BJ (cell line): ENCODE measurements around the genes C9orf72, TMEM215, DNAJA1 and ANKRD18B.

DNA sequence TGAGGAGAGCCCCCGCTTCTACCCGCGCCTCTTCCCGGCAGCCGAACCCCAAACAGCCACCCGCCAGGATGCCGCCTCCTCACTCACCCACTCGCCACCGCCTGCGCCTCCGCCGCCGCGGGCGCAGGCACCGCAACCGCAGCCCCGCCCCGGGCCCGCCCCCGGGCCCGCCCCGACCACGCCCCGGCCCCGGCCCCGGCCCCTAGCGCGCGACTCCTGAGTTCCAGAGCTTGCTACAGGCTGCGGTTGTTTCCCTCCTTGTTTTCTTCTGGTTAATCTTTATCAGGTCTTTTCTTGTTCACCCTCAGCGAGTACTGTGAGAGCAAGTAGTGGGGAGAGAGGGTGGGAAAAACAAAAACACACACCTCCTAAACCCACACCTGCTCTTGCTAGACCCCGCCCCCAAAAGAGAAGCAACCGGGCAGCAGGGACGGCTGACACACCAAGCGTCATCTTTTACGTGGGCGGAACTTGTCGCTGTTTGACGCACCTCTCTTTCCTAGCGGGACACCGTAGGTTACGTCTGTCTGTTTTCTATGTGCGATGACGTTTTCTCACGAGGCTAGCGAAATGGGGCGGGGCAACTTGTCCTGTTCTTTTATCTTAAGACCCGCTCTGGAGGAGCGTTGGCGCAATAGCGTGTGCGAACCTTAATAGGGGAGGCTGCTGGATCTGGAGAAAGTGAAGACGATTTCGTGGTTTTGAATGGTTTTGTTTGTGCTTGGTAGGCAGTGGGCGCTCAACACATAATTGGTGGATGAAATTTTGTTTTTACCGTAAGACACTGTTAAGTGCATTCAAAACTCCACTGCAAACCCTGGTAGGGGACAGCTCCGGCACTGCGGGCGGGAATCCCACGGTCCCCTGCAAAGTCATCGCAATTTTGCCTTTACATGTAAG is at the start of gene C9orf72:
Gene C9orf72 (minus strand): TSS at position 138 of the 900 bp plus-strand sequence.
- CAGE, long polyA plus RNA = start-site peak on the minus strand centred at position 107 of the sequence, 22 bp wide, 38 and 22 reads in 2 replicates
- RRBS = no CpG with 5 or more reads among the region's 62 CpGs

GRCh38 chr9:27844722-27845083 is 271.4 kb upstream of the C9orf72 start:
- CAGE, long polyA plus RNA = no peak
- RRBS = no CpG with 5 or more reads among the region's 1 CpG

GRCh38 chr9:31756451-31756937 is 627.9 kb upstream of the ACO1 start:
- CAGE, long polyA plus RNA = no peak
- RRBS = no CpG with 5 or more reads among the region's 2 CpGs

DNA sequence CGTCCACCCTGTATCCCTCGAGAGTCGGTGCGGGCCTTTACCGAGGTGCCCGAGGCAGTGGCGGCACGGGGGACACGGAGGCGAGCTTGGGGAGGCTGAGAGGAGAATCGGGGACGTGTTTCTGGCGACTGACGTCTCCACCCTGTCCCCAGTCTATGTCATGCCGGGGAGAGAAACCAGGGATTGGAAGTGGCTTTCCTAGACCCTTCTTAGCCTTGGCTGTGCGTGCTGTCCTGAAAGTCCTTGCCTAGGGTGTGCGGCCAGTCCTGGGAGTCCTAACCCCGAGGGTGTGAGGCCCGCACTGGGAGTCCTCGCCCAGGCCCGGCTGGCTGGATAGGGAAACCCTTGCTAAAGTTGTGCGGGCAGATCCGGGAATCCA is 326 bp downstream of the ACO1 start:
- CAGE, long polyA plus RNA = no peak
- RRBS = 0% methylated on average over 2 of the region's 23 CpGs

GRCh38 chr9:32551229-32552071 is 677 bp upstream of the SMIM27 start:
- CAGE, long polyA plus RNA = no peak
- RRBS = 4% methylated on average over 2 of the region's 42 CpGs

DNA sequence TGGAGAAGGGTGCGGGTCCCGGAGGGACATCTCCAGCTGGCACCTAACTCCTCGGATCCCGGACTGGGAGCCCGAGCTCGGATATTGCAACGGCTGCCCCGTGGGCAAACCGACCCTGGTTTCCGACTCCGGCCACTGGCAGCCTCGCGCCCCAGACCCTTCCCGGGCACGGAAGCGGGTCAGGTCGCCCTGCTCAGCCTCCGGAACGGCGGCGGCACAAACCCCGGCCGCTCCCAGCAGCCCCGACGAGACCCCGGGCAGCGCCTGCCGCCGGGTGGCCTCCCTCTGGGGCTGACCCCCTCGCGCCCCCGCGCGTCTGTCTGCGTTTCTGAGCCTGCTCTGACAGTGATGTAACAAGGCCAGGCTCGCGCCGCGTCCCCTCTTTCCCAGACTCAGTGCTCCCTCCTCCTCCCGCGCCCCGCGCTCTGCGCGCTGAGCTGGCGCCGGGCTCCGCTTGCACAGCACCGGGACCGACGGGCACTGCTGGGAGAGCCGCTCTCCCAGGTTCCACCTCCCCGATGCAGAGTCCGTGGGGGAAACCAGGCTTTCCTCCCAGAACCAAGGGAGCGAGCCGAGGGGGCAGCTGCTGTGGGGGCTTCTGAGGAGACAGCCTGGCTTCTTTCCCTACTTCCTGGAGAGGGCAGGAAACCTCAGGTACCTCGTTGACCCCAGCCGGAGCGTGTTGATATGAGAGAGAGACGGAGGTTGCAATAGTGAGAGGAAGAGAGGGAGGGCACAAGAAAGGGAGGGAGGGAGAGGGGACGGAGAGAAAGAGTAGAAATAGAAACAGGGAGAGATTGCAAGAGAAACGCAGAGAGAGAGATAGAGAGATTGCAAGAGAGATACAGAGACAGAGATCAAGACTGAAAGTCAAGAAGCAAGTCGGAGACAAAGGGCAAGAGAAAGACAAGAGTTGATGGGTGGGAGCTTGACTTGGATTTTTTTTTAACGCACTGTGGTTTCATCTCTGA is at the start of gene TMEM215:
Gene TMEM215 (plus strand): TSS at position 389 of the 971 bp plus-strand sequence.
- CAGE, long polyA plus RNA = no peak
- RRBS = 2% methylated on average over 15 of the region's 64 CpGs

DNA sequence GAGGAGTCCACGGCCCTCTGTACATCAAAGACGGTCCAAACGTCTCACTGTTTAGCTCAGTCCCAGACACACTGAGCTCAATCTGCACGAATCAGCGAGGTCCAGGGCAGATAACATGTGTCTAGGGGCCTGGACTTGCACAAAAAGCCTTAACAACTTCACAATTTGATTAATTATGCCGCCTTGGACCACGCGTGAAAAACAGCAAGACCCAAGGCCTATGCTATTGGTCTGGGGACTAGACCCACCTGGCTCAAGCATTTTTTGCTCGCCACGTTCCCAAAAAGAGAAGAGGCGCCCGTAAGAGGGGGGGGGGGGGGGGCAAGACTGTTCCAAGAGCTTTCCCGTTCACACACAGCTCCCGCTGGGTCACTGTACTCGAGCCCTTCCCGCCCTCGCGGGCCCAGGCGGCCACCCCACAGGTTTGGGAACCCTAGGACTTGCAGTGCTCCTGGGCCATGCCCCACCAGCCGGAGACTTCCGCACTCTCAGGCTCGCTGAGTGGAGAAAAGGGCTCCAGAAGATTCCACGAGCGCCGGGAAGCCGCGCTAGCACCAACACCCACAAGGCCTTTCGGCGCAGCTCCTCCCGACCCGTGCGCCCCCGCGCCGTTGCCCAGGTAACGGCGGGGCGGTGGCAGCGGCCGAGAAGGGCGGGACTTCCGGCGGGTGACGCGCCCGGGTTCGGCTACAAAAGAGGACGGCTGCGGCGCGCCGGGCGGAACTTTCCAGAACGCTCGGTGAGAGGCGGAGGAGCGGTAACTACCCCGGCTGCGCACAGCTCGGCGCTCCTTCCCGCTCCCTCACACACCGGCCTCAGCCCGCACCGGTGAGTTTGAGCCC is at the start of gene DNAJA1:
Gene DNAJA1 (plus strand): TSS at position 718 of the 842 bp plus-strand sequence.
- CAGE, long polyA plus RNA = start-site peak on the minus strand centred at position 554 of the sequence, 72 bp wide, 28 and 19 reads in 2 replicates; start-site peak on the plus strand centred at position 733 of the sequence, 34 bp wide, 4,947 and 3,340 reads in 2 replicates
- RRBS = 1% methylated on average over 19 of the region's 65 CpGs

DNA sequence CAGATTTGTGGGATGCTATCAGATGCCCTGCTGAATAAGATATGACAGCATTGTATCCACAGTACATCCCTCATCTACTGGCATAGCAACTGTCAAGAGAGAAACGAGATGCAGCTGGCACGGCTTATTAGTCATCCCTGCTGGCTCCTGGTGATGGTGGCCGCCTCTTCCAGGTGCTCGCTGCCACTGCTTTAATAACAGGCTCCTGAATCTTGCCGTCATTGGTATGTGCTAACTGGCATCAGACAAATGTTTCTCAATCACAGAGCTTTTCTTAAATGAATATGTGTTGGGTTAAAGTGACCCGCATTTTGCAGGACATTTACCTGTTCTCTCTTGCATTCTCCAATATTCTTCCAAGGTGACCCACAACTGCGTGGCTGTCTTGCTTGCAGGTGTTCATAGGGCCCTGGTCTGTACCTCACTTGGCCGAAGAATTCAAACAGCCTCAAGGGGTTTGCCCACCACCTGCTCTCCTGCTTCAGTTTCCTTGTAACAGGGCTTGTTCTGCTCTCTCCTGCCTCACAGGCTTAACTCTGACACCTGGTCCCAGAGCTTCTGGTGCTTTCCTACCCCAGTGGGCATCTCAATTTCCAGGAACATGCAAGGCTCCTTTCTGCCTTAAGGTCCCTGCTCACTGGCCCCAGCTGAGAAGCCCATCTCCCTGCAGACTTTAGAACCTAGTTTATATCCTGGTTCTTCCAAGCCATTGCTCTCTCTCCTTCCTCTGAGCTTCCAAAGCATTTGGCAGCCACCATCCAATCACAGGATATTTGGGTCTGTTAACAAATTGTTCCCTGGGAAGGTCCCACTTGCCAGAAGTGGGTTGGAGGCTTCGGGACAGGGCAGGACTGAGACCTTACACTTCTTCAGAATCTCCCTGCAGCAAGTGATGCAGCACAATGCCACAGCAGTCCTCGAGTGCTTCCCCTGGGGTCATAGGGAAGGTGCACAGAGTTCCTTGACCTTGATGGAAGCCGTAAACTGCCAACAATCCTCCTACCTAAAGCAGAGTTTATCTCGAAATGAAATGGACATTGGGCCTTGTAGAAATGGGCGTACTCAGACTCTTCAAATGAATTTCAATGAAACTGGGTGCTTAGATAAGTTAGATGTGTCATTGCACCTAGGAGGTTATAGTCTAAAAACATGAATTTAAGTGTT is 33.5 kb downstream of the B4GALT1 start:
- CAGE, long polyA plus RNA = no peak
- RRBS = no CpG with 5 or more reads among the region's 13 CpGs

- CAGE, long polyA plus RNA = no peak
- RRBS = no CpG with 5 or more reads among the region's 2 CpGs
Observed at GRCh38 chr9:33184976-33185336, 17.8 kb upstream of the B4GALT1 start.

DNA sequence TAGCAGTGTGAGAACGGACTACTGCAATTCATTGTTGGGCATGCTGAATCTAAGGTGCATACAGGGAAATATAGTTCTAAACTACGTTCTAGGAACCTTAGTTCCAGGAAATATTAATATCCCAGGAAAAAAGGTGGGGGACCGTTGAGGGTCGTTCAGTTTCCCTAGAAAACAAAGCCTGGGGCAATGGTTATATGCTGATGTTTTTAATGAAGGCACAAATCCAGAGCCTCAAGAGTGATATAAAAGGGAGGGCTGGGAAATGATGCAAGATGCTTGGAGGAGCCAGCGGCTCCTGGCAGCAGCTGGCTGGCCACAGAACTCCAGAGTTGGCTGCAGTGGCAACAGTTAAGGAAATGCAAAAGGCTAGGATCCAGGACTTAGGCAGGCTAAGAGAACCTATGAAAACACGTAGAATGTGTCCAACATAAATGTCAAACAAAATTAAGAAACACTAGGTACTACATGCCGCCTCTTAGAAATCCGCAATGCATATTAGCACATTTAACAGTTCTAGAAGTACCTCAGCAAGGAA is 31.0 kb upstream of the B4GALT1 start:
- CAGE, long polyA plus RNA = no peak
- RRBS = no CpG with 5 or more reads among the region's 8 CpGs

DNA sequence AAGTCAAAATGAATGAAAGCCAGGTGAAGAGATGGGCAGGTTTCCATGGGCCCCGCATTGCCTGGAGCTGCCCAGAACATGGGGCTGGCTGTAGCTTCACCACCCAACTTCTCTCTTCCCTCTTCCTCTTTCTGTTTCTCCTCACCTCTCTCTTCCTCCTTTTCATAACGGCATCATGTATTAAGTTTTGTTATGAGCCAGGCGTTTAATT is 13.1 kb upstream of the SPINK4 start:
- CAGE, long polyA plus RNA = no peak
- RRBS = no CpG with 5 or more reads among the region's 3 CpGs

- CAGE, long polyA plus RNA = no peak
- RRBS = no CpG with 5 or more reads among the region's 15 CpGs
Observed at GRCh38 chr9:33434413-33435075, 12.8 kb downstream of the AQP3 start.

DNA sequence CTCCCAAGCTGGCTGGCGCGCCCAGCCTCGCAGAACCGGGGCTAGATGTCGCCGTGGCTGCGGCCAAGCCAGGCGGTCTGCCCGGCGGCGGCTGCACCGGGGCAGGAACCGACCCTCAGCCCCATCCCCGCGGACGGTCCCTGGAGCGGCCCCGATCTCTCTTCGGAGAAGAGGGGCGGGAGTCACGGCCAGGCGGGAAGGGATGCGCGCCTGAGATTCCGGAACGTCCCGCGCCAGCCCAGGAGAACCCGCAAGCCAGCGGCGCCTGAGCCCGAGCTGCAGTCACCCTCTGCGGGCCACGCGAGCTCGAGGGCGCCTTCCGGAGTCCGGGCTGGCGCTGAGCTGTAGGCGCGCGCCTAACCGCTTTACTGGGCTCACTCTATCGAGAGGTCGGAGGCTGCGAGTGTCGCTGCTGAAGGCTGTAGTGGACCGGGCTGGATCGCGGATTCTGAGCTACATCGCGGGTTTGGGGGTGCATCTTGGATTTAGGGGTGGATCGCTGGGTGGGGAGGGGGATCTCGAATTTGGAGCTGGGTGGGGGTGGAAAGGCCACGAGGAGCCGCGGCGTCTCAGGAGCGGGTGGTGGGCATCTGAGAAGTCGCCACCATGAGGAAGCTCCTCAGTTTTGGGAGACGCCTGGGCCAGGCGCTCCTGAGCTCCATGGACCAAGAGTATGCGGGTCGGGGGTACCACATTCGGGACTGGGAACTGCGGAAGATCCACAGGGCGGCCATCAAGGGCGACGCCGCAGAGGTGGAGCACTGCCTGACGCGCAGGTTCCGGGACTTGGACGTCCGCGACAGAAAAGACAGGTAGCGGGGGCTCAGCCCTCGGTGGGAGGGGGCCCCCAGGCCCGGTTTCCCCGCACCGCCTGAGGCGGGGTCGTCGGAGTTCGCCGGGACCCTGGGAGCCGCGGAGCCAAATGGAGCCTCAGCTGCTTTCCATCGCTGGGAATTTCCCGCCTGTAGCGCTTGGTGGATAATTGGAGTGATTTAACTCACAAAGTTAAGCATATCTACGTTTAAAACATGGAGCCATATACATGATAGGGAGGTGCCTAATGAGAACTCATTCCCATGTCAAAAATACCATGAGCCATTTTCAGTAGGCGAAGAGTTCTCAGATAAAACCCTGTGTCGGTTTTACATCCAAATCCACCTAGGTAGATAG is at the start of gene ANKRD18B:
Gene ANKRD18B (plus strand): TSS at position 368 of the 1,170 bp plus-strand sequence.
- CAGE, long polyA plus RNA = no peak
- RRBS = 1% methylated on average over 15 of the region's 95 CpGs

GRCh38 chr9:33676626-33677731 is 118.4 kb upstream of the PRSS3 start:
- CAGE, long polyA plus RNA = no peak
- RRBS = 2% methylated on average over 31 of the region's 83 CpGs

DNA sequence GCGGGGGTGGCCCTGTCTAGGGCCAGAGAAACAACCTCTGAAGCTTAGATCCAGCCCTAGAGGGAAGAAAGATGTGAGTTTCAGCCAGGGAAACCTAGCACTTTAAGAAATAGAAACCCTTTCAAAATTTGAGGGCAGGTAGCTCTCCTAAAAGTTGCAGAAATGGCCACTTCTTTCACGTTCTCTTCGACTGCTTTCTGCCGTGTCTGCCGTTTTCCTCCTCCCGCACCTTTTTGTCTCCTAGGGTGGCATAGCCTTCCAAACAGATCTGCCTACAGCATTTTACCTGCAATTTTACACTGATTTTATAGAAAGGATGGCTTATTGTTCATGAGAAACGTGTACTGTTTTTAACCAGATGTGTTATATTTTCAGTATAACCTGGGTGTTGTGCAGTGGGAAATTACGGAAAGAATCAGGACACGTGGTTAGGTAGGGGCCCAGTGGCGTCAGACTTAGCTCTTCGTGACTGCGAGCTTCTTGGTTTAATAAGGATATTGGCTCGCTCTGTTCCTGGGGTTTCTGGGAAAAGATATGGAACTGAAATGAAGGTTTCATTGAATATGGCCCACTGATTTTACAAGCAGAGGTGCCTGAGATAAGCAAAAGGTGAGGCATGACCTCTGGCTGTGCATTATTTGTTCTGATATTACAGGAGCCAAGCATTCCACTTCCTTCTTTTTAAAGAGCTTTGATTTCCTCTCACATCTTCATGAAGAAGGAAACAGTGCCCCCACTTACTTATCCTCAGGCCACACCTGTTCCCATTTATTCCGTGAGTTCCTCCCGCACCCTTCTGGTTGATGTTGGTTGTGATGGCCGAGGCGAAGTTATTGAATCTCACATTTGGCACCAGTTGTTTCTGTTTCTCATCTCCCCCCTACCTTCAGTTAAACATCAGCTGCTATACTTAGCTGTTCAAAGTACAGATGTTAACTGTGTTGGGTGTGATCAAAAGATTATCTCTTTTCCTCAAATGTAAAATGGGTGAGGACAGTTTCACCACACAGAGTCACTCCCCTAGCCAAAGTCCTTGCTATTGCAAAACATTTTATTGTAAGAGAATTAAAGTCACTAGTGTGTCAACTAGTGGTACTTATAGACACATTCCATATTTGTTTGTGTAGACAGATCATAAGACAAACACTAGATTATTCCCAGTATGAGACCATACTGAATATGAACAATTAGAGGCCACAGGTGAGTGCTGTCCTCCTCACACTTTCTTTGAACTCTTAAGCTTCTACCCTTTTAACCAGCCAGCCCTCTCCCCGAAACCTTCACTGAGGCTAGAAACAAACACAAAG is 43.5 kb upstream of the PRSS3 start:
- CAGE, long polyA plus RNA = no peak
- RRBS = no CpG with 5 or more reads among the region's 18 CpGs

DNA sequence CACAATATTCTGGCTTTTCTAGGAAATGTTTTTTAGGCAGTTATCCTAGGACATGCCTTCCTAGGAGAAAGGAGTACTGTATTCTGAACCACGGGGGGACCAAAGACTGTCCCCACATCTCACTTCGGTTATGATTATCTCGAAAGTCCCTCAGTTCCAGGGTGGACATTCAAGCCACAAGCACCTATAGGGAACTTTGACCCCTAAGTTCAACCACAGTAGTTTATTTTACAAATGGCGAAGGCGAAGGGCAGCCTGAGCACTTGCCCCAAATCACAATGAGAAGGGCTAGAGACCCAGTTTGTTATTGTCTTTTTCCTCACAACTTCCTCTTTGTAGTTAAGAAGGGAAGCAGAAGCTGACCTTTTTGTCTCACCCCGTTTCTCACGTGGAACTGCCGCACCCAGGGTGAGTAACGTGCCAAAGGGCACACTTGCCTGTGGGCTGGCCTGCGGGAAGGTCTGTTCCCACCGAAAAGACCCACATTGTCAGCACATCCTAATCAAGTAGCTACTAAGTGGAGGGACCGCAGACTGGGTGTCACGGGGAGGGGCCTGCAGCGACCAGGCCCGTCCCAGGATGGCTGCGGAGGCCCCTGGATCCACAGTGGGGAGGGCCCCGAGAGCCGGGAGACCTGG is 659 bp upstream of the UBE2R2 start:
- CAGE, long polyA plus RNA = no peak
- RRBS = no CpG with 5 or more reads among the region's 18 CpGs

- CAGE, long polyA plus RNA = no peak
- RRBS = no CpG with 5 or more reads among the region's 2 CpGs
Observed at GRCh38 chr9:33819992-33820373, 3.0 kb downstream of the UBE2R2 start.

DNA sequence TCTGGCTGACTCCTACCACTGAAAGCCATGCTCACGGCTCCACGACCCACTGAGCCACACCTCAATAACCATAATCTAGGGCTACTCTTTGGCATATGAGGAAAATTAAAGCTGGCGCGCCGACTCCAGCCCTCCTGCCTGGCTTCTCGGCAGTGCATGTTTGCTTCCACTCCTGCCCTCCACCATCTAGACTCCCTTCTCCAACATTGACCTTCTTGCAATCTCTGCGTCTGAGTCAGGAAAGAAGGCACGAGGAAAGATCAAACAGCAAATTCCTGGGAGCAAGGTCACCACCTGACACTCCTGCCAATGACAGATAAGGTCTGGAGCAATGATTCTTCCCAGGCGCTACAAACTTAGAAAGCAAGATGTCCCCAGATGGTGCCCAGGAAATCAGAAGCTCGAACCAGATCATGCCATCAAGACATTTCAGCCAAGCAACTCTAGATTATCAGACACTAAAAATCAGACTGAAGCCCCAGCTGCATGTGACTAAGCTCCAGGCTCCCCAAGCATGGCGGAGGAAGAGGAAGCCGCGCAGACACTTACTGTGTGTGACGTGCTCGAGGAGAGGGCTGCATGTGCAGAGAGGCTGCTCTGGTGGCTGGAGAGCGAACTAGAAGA is 115.2 kb downstream of the UBE2R2 start:
- CAGE, long polyA plus RNA = no peak
- RRBS = no CpG with 5 or more reads among the region's 16 CpGs

- CAGE, long polyA plus RNA = no peak
- RRBS = no CpG with 5 or more reads among the region's 9 CpGs
Observed at GRCh38 chr9:34124738-34125469, 1.6 kb downstream of the DCAF12 start.

GRCh38 chr9:34332417-34333039 is 3.2 kb downstream of the NUDT2 start:
- CAGE, long polyA plus RNA = no peak
- RRBS = no CpG with 5 or more reads among the region's 4 CpGs